Epidermal melanocyte (primary cell): ENCODE measurements around a stretch of chr16.

GRCh38 chr16:81340737-81341430 lies 26.1 kb downstream of the GAN start:
- RRBS = no CpG with 5 or more reads among the region's 6 CpGs

- RRBS = no CpG with 5 or more reads among the region's 16 CpGs
Observed at GRCh38 chr16:81415646-81416216, 28.9 kb upstream of the CMIP start.

DNA sequence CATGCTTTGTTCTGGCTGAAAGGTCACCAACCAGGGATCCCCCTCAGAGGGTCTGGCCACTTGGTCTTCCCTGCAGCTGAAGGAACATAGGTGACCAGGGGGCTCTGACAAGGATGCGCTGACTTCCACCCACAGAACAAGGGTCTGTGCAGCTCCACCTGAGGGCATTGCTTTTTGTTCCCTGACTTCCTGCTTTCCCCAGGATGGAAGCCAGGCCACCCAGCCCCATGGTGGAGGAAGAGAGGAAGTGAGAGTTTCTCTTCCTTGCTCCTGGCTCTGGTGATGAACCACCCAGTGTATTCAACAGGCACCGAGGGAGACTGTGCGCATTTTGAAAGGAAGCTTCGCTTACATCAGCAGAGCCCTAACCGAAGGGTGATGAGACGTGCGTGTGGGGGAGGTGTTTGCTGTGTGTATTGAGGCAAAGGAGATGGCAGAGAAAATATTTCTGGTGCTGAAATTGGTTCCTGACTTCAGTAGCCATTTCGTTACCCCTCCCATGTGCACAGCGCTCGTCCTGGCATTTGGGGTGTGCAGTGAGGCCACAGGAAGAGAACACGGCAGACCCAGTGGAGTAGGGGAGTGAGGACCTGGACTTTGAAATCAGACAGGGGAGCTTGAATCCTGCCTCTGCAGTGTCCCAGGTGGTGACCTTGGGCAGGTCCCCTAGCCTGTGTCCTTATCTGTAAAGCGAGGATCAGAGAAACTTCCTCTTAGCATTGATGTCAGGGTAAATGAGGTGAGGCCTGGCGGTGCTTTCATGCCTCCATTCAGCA lies 7.2 kb downstream of the CMIP start:
- RRBS = no CpG with 5 or more reads among the region's 13 CpGs

DNA sequence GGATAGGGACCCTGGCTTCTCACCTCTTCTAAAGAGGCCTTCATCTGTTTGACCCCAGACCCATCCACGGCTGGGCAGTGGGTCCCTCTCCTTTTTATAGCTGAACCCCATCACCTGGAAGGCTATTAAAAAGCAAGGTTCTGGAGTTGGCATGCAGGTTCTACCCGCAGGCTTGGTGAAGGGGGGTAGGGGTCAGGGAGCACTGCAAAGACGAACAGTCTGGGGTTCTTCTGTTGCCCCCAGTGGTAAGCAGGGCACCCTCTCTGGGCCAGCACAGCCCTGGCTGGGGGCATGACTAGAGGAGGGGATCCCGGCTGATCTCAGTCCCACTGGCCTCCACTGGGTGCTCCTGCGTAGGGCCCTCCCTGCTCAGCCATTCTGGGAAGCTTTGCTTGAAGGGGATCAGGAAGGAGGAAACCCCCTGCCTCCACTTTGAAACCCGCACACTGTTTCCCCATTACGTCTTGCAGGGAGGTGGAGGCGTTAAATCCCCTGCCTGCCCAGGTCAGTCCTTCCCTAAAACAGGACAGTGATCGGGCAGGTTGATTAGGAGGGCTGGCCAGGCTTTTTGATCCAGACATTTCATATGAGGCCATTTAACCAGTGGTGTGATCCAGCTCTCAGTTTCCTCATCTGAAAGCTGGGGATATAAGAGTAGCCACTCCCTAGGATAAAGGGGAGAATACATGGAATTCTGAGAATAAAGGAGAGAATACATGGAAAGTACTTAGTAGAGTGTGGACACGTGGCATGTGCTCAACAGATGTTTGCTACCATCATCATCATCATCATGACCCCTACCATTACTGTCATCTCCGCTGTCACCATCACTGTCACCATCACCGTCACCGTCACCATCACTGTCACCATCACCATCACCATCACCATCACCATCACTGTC lies 13.8 kb downstream of the CMIP start:
- RRBS = no CpG with 5 or more reads among the region's 13 CpGs

- RRBS = no CpG with 5 or more reads among the region's 3 CpGs
Observed at GRCh38 chr16:81460507-81460795, 15.8 kb downstream of the CMIP start.

DNA sequence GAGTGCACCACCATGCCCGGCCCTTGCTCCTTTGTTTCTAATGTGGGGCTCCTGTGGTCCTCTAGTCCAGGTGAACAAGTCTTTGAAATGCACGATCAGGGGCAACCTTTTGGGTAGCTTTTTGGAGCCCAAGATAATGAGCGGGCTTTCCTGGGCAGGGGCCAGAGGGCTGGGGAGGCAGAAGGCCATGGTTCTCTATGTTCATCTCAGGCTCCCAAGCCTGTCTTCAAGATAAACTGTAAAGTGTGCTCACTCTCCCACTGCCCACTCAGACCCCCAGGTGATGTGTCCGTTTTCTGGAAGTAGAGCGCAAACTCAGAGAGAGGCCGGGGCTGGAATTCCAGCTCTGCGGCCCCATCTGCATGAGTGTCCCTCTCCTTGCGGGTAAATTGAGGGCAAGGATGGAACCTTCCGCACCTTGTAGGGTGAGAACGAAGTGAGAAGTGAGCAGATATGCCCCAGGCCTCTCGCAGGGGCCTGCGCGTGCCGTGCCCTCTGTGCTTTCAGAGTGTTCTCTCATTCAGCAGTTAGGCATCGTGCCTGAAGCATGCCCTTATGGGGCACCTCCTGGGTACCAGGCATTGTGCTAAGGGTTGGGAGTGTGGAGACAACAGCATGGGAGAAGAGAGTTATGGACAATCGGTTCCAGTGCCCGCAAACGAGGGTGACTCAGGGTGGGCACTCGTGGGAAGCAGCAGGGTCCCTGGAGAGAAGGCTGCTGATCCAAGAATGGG lies 23.6 kb downstream of the CMIP start:
- RRBS = no CpG with 5 or more reads among the region's 19 CpGs

GRCh38 chr16:81488837-81489797 lies 44.5 kb downstream of the CMIP start:
- RRBS = no CpG with 5 or more reads among the region's 14 CpGs

GRCh38 chr16:81517635-81518096 lies 73.1 kb downstream of the CMIP start:
- RRBS = no CpG with 5 or more reads among the region's 11 CpGs

DNA sequence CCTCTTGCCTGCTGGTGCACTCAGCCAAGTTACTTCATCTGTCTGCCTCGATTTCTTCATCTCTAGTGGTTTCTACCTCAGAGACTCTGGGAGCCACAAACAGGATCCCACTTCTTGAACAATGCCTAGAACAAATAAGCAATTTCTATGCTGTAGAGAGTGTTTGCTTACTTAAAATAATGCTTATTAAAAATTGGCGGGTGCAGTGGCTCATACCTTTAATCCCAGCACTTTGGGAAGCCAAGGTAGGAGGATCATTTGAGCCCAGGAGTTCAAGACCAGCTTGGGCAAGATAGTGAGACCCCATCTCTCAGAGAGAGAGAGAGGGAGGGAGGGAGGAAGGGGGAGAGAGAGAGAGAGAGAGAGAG lies 75.6 kb downstream of the CMIP start:
- RRBS = no CpG with 5 or more reads among the region's 2 CpGs

DNA sequence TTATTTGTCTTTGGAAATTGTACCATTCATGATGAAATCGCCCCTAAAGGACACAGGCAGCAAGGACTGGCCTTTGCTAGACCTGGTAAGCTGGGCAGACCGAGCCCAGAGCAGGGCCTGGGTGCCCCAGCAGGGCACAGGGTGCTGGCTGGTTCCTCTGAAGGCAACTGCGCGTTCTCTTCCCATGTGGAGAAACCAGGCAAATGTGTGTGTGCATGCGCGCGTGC lies 104.9 kb downstream of the CMIP start:
- RRBS = no CpG with 5 or more reads among the region's 7 CpGs

DNA sequence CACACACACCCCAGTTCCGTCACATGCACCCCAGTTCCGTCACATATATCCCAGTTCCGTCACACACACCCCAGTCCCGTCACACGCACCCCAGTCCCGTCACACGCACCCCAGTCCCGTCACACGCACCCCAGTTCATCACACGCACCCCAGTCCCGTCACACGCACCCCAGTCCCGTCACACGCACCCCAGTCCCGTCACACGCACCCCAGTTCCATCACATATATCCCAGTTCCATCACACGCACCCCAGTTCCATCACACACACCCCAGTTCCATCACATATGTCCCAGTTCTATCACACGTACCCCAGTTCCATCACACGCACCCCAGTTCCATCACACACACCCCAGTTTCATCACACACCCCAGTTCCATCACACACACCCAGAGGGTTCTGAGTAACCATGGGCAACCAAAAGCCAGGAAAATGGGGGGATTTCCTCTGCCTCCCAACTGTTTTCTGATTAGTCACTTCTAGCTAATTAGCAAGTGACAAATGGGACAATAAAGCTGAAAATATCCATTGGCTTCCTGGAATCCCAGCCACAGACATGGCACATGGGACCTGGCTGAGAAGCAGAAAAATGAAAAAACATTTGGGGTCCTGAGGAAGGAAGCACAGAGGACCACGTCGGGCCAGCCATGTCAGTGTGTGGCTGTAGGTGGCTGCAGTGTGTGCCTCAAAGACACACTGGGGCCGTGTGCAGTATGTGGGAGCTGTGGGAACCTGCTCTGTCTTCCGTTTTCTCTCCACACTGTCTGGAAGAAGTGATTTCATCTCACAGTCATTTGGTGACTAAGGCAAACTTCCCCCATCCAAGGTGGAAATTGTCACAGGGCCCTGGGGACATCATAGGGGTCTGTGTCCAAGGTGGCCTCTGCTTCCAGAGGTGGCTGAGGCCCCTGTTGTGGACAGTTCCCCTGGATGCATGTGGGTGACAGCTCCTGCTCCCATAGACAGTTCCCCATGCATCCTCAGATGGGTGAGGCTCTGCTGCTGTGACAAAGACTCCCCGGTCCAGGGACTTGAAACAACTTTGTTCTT lies 106.6 kb downstream of the CMIP start:
- RRBS = no CpG with 5 or more reads among the region's 24 CpGs

- RRBS = no CpG with 5 or more reads among the region's 25 CpGs
Observed at GRCh38 chr16:81558246-81559236, 113.9 kb downstream of the CMIP start.

GRCh38 chr16:81589853-81590212 lies 145.2 kb downstream of the CMIP start:
- RRBS = 100% methylated on average over 2 of the region's 10 CpGs

DNA sequence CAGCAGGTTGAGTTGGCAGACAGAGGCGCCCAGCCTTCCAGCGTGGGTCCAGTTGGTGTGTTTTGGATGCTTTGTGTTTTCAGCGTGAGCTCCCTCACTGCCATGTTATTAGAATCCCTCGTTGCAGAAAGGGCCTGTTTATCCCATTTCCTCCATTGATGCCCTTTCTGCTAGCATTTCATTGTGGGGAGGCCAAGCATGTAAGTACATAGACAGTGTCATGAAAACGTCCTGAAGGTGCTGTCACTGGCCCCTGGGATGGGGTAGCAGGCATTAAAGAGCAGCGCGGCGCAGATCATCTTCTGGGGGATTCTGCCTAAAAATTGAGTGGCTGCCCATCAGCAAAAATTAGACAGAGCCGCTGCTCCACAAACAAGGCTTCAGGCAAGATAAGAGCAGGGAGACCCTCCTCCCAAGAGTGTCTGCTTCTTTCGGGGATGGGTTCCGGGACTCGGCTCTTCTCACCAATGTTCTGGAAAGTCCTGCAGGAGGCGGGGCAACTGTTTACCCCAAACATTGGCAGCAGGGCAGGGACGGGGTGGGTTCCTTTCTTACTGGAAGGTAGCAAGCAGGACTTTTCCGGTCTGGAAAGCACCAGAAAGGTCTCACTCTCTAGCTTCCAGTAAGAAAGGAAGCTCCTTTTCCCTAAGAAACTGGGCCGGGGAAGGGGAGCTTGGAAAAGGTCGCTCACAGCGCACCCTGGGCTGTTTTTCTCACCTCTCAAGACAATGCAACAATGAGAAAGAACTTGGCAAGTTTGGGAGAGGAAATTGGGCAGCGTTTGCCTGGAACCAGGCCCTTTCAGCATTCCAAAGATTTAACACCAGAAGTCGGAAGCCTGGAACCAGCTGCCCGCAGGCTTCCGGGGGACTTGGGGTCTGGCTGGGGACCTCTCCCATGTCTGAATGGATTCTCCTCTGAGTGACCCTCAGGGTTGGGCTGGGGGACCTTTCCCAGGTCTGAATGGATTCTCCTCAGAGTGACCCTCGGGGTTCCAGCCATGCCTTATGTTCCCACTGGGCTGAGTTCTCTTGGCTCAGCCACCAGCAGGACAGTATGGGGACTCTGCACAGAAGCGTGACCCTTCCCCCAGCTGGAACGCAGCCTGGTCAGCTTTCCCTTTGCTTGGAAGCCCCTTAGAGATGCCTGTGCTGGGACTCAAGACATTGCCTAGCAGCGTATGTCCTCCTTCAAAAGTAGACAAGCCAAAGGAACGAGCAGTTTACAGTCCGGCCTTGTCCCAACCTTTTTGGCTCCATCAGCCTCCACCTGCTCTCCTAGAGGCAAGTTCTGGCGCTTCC lies 166.7 kb upstream of the PLCG2 start:
- RRBS = 100% methylated on average over 1 of the region's 29 CpGs

GRCh38 chr16:81797370-81797861 lies 18.3 kb downstream of the PLCG2 start:
- RRBS = no CpG with 5 or more reads among the region's 6 CpGs

DNA sequence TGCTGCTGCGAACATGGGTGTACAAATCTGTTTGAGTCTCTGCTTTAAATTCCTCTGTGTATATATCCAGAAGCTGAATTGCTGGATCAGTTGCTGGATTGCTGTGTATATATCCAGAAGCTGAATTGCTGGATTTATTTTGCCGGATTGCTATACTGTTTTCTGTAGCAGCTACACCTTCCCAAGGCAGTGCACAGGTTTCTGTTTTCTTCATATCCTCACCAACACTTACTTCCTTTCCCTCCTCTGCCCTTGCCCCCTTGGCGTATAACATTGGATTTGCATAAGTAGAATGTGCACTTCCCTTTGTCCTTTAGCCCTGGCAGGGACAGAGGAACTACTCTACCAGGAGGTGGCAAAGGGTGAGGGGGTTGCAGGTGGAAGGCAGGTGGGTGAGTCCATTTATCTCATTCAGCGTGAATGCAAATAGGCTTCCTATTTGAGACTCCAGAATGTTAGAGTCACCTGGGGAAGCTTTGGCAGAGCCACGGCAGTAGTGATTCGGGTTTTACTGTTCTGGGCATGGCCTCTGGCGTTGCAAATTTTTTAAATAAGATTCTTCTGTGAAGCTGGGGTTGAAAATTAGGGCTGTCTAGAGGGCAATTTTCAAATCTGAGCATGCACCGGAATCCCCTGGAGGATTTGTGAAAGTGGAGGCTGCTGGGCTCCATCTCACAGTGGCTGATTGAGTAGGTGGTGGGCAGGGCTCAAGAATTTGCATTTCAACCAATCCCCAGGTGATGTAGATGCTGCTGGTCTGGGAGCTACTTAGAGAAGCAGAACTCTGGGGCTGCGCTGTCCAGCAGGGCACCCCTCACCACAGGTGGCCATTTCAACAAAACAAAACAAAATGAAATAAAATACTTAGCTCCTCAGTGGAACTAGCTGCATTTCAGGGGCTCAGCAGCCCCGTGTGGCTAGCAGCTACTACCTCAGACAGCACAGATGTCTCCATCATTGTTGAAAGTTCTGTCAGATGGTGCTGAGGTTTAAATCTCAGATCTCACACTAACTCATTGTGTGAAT lies 84.7 kb downstream of the PLCG2 start:
- RRBS = no CpG with 5 or more reads among the region's 10 CpGs

GRCh38 chr16:82633901-82634931 lies 7.4 kb downstream of the CDH13 start:
- RRBS = 24% methylated on average over 3 of the region's 17 CpGs

- RRBS = no CpG with 5 or more reads among the region's 13 CpGs
Observed at GRCh38 chr16:83717585-83718306, 90.0 kb upstream of the HSBP1 start.

GRCh38 chr16:83804425-83804797 lies 3.4 kb upstream of the HSBP1 start:
- RRBS = no CpG with 5 or more reads among the region's 5 CpGs

GRCh38 chr16:83813876-83814800 lies 6.4 kb downstream of the HSBP1 start:
- RRBS = no CpG with 5 or more reads among the region's 13 CpGs